T-cell (primary cell): ENCODE measurements around the gene NIFK.

GRCh38 chr2:121567980-121568542, 81.2 kb downstream of the CLASP1 start:
- PRO-cap, 7 experiments: no peak in any of the 7 experiments

- PRO-cap, 7 experiments: no peak in any of the 7 experiments
These were observed 43.5 kb downstream of the CLASP1 start for GRCh38 chr2:121605616-121606266.

GRCh38 chr2:121736519-121737409, at the start of gene NIFK:
NIFK (minus strand) TSS chr2:121736875.
- PRO-cap, 7 experiments: peak in 7 of 7 experiments; most common plus-strand start chr2:121737281 (in 3); most common minus-strand start chr2:121736754 (in 6)

DNA sequence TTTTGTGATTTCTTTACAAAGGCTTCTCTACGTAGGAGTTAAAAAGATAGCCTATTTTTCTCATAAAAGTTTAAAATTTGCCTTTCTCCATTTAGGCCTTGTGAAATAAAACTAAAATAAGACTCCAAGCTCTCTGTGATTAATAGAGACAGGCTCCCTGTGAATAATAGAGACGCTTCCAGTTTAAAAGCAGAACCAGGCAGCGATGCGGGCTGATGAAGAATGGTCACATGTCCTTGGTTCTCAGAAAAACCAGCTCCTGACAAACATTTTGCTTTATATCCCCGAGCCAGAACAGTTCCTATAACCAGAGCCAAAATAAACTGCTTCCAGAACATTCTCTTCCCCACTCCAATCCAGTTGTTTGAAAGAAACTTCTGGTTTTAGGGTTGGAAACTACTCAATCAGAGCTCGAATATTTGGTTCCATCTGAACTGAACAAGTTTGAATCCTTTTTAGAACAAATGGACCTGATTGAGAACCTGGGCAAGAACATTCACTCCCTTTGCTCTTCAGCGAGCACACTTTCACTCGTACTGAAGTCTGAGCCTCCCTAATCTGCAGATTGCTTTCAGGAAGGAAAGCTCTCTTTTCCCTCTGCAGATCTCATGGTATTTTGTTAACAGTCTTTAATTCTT, 213.7 kb downstream of the TSN start:
- PRO-cap, 7 experiments: no peak in any of the 7 experiments

DNA sequence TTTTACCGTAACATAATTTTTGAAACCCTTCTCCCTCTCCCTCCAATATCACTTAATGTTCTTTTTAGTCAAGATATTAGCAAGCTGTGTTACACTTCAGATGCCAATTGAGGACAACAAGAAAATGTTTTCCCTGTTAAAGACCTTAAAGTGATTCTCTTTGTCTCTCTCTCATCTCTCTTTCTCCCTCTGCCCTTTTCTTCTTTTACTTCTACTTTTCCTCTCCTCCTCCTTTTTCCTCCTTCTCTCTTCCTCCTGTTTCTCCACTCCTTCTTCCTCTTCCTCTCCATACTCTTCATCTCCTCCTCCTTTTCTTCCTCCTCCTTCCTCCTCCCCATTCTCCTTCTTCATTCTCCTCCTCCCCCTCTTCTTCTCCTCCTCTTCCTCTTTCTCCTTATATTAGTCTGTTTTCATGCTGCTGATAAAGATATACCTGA, 634.4 kb upstream of the CNTNAP5 start:
- PRO-cap, 7 experiments: no peak in any of the 7 experiments

DNA sequence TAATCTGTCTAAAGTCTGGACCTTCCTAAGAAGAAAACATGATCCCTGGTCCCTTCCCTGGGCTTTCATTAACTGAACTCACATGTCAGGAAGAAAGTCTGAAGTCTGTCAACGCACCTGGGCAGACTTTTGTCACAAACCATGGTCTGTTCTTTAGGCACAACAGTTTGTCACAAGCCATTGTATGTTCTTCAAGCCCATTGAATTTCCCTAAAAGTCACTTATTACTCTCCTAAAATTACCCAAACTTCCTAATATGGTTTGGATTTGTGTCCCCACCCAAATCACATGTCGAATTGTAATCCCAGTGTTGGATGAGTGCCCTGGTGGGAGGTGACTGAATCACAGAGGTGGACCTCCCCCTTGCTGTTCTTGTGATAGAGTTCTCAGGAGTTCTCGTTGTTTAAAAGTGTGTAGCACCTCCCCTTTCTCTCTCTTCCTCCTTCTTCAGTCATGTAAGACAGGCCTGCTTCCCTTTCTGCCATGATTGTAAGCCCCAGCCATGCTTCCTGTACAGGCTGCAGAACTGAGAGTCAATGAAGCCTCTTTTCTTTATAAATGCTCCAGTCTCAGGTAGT, 11.4 kb upstream of the GYPC start:
- PRO-cap, 7 experiments: no peak in any of the 7 experiments

- PRO-cap, 7 experiments: no peak in any of the 7 experiments
These were observed 2.3 kb downstream of the GYPC start for GRCh38 chr2:126658294-126658615.

- PRO-cap, 7 experiments: peak in 1 of 7 experiments; most common plus-strand start chr2:126664386 (in 1); most common minus-strand start chr2:126664459 (in 1)
These were observed 8.4 kb downstream of the GYPC start for GRCh38 chr2:126664242-126664790.

GRCh38 chr2:126971256-126971702, 72.6 kb downstream of the TEX51 start:
- PRO-cap, 7 experiments: no peak in any of the 7 experiments

GRCh38 chr2:127070602-127071117, 36.3 kb downstream of the BIN1 start:
- PRO-cap, 7 experiments: no peak in any of the 7 experiments

DNA sequence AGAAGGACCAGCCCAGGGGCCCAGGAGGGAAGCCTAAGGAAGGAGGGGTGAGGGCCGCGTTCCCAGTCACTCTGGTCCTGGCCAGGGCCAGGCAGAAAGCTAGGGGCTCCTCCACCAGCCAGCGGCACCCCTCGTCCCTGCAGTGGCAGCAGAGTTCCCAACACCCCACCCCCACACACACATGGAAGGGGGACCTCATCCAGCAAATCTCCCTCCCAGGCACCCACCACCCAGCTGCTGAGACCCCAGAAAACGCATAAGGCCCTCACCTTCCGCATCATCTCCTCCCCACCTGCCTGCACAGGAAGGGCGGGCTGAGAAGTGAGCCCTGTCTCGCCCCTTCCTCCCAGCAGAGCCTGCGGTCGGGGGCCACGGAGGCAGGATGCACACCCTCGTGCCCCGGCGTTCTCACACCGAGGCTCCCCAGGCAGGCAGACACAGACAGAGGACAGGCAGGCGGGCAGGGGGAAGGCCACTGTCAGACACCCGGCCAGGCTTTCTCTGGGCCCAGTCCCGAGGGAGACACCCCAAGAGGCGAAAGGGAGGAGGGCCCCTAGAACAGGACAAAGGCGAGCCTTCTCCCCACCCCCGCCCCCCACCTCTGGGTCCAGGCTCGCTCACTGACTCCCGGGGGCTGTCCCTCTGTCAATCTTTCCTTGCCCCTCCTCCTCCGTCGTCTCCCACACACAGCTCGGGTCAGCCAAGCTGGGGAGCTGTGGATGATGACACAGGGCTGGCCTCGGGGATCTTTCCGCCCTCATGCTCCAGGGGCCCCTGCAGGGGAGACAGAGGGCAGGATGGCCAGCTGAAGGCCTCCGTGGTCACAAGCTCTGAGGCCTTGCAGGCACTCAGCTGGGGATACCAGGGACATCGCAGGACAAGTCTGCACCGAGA, 25.1 kb downstream of the BIN1 start:
- PRO-cap, 7 experiments: peak in 7 of 7 experiments; most common plus-strand start position 444 of the sequence (in 7); most common minus-strand start position 294 of the sequence (in 3)

DNA sequence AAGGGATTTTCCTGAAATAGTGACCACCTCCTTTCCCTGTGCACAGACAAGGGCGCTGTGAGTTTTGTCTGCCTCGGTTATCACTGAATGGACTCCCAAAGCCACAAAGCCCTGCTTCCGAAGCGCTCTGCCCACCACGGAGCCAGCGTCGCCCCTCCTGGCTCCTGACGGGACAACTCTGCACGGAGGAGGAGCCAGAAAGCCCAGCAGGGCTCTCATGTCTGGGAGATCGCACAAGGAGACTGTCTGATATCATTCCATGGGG, 14.6 kb downstream of the CYP27C1 start:
- PRO-cap, 7 experiments: no peak in any of the 7 experiments

DNA sequence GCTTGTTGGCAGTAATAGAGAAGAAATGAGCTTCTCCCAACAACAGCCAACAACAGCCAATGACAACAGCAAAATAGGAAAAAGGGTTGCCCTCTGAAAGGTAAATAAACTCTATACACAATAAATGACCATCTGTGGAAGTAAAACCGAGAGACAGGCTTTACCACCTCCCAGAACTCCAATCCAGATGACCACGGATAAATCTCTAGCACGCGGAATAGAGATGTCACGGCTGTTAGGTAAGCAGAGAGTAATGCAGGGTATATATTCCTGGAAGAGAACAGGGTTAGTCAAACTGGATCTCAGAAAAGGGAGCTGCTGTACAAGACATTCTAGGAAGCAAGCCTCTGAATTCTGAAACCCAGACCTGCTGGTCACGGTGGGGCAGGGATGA, 4.9 kb upstream of the CYP27C1 start:
- PRO-cap, 7 experiments: no peak in any of the 7 experiments

DNA sequence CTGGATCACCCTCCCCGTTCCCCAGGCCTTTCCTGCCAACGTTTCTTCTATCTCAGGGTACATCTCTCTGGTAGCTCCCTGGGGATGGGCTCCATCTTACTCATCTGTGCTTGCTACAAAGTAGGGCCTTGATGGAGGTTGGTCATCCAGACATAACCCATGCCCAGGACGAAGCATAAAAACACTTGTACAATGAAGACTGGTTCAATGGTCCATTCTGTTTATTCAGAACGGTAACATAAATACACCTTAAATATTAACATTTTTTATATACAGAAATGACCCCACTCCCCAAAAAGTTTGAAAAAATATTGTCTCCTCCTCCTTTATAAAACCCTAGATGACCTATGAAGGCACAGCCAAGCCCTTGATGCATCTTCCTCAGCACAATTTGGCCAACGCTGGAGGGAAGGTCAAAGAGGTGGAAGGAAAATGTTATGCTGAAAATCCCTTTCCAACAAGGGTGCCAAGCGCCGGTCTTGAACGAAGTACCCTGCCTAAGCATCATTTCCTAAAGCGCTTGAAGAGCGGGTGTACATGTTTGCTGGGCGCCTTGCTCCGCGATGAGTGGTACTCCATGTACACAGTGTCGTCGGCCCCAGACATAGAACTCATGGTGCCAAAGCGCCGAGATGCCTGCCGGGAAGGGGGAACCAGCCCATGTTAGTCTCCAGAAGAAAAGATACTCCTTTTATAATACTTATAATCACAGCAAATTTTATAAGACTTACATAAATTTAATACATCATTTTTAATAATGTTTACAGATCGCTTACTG, 36.7 kb downstream of the ERCC3 start:
- PRO-cap, 7 experiments: no peak in any of the 7 experiments

DNA sequence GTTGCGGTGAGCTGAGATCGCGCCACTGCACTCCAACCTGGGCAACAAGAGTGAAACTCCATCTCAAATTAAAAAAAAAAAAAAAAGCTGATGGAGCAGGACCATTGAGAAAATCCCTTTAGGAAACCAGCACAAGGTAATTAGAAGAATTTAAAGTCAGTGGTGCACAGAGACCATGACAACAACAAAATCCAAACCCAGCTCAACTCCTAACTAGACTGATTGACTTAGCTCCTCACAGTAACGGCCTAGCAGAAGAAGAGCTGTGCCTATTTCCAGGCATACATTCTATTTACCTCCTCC, 25.8 kb upstream of the ERCC3 start:
- PRO-cap, 7 experiments: no peak in any of the 7 experiments

DNA sequence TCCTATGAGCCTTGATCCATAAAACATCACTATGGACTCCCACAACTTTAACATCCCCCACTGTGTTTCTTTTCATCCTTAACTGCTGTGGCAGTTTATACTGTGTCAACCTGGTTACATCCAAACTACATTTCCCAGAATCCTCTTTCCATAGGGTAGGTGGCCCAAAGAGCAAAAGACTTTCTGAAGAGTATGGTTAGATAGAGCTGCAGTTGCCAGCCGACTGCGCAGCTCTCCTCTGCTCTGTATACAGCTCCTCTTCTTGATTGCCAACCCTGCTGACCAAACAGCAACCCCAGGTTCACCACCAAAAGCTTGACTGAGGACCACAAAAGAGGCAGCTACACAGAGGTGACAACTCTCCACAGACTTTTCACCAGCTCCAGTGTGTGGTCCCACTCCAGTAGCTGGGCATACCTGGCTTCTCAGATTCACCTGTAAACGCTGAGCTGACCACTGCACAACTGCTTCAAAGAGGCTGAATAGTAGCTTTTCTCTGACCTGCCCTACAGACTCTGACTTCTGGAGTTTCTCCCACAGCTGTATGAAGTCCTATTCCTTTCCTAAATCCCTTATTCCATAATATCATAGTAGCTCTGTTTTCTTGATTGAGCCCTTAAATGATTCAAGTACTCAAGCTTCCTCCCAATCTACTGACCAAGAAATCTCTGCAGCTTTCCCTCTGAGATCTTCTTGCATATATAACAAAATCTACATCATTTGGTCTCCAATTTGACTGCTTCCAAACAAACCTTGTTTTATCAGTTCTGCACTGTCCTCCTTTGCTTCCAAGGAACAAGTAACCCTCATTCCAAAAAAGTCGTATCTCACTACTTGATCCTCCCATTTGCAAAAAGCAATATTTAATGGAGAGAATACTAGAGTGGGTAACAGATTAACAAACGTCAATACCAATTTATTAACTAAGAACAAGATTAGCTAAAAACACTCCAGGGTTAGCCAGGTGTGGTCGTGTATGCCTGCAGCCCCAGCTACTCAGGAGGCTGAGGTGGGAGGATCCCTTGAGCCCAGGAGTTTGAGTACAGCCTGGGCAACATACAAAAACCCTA, 22.1 kb downstream of the MAP3K2 start:
- PRO-cap, 7 experiments: no peak in any of the 7 experiments

DNA sequence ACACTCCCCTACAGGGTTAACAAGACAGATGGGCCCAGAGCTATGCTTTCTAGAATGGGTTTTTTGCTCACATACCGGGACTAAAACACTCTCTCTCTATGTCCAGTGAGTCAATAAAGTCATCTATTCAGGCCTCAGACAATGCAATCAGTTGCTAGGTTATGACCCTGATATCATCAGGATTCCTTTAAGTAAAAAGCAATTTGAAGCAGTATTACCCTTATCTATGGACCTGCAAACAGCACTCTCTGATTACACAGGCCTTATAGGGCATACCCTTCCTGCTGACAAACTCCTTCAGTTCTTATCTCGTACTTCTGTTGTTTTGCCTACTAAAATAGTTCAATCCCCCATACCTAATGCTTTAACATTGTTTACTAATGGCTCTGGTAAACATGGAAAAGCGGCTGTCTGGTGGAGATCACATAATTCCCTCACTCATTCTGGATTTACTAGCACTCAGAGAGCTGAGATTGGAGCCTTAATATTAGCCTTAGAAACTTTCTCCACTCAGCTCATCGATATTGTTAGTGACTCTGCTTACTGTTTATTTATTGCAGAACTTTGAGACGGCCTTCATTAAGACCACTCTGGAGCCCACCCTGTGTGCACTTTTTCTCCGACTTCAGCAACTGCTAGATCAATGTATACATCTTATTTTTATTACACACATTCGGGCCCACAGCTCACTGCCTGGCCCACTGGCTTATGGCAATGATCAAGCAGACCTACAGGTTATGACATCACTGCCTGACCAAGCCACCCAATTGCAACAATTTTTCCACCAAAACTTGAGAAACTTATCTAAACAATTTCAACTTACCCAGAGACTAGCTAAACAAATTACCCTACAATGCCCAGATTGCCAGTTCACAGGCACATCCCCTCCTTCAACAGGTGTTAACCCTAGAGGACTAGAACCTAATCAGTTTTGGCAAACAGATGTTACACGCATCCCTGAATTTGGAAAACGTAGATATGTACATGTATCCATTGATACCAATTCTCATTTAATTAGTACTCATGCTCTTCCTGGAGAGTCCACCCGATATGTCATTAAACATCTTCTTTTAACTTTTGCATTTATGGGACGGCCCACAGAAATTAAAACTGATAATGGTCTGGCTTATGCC, 13.7 kb downstream of the MAP3K2 start:
- PRO-cap, 7 experiments: no peak in any of the 7 experiments

DNA sequence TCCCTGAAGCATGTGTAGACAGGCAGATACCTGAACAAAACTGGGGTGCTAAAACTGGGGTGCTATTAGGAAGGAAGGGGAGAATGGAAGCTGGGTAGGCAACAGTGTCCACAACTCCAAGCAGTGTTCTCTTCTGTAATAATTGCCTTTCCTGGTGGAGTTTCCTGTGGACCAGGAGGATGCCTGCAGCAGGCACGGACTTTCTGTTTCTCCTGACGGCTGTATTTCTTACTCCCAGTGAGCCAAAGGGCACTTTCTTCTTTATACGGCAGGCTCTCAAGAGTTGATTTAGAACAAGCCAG, 13.1 kb upstream of the PROC start:
- PRO-cap, 7 experiments: no peak in any of the 7 experiments

- PRO-cap, 7 experiments: no peak in any of the 7 experiments
These were observed 24.0 kb downstream of the IWS1 start for GRCh38 chr2:127501930-127503078.

DNA sequence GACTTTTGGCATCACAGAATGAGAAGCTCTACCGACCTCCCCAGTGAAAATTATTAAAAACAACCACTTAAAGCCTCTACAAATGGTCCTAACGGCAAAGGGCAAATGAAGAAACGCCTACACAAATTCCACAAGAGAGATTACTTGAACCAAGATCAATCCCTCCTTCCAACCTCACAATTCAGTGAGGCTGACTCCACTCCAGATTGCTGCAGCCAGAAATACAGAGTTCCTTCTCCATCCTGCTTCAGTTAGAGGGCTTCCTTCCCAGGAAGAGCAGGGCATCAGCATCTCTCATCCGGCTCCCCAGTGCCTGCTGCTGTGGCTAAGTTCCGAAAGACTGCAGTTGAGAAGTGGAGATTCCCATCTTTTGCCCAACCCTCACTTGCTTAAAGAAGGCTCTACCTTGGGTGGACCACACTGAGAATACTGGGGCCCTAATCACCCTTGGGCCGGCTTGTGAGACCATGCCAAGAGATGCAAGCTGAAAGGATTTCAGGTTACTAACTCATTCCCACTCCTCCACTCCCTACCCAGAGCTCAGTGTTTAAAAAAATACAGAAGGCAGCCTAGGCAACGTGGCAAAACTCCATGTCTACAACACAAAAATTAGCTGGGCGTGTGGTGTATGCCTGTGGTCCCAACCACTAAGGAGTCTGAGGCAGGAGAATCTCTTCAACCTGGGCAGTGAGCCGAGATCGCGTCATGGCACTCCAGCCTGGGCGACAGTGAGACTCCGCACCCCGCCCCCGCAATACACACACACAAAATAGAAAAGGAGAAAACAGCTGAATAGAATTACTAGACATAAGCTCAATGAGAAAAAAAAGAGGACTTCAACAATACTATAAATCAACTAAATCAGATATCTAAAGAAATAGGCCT, 10.4 kb downstream of the IWS1 start:
- PRO-cap, 7 experiments: no peak in any of the 7 experiments